H7 (cell line): Measurements from ENCODE around the genes KPRP, LCE1F, SPRR2D, SNAPIN, SLC39A1 and ATP8B2.

GRCh38 chr1:152757785-152758089 is at the start of gene KPRP:
KPRP (plus strand) TSS chr1:152758025.
- RAMPAGE, long total RNA, result no peak

DNA sequence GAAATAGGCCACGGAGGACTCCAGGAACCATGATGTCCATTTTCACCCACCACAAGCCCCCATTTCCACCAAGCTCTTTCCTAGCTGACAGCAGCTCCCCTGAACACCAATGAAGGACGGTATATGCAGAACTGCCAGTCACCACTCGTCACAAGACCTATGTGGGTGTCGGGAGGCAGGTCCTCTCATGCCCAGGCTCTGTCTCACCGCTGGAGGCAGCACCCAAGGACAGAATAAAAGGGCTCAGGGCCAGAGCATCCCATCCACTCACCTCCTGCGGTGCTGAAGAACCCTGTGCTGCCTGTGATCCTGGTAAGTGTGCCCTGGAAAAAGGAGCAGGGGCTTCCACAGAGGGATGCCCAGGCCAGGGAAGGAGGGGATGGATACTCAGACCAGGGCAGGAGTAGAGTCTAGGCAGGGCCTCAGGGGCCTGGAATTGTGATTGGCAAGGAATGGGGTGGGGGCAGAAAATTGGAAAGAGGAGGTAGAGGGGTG is at the start of gene LCE1F:
LCE1F (plus strand) TSS at position 262 of the 495 bp plus-strand sequence.
- RAMPAGE, long total RNA, result no peak

DNA sequence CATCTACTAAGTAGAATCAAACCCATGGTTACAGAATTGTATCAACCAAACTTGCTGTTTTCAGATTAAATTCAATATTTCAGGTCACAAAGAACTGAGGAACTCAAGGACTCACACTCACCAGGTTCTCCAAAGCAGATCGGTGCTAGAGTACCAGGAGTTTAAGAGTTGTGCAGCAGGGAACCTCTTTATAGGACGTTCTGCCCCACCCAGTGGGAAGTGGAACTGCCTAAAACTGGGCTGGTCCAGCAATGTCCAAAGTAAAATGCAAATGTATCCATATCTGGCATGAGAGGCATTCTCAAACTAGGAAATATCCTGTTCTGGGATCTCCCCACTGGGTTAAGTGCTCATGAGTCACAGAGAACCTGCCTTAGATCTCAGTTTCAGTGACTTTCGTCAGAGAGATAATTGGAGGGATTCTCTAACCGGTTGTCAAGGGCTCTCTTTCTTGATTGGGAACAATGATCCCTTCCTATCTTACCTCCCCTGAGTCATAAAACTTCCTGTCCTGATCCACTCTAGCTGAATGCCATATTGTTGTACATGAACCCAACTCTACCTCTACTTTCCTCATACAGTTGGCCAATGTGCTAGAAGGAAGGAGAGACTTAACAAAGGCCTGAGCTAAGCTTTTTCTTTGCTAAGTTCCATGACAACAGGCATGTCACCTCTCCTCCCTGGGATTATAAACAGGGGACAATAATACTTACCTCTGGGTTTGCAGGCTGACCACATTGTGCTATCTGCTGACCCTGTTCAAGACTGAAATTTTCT is at the start of gene SPRR2D:
SPRR2D (minus strand) TSS at position 164 of the 777 bp plus-strand sequence.
- RAMPAGE, long total RNA, result no peak

GRCh38 chr1:153488877-153489294 is 28.4 kb upstream of the S100A7 start:
- RAMPAGE, long total RNA, result no peak

DNA sequence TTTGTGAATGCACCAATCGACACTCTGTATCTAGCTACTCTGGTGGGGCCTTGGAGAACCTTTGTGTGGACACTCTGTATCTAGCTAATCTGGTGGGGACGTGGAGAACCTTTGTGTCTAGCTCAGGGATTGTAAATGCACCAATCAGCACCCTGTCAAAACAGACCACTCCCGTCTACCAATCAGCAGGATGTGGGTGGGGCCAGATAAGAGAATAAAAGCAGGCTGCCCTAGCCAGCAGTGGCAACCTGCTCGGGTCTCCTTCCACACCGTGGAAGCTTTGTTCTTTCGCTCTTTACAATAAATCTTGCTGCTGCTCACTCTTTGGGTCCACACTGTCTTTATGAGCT is 13.5 kb downstream of the S100A6 start:
- RAMPAGE, long total RNA, result no peak

DNA sequence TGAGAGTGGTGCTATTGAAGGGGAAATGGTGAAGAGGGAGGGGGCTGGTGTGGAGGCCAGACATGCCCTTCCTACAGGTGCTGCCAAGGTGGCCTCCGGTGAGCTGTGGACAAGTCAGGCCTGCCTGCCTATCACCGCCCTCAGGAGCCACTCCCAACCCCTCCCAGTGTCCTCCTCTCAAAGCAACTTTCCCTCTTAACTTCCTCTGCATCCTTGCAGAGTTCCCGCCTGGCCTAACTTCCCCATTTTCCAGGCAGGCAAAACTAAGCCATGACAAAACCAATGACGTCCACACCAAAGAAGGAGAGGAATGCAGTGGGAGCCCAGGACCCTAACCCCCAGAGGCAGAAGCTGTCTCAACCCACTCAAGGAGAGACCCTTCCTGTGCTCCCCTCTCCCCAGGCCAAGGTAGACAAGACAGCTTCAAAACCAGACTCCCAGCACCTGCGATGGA is 948 bp upstream of the S100A6 start:
- RAMPAGE, long total RNA, result no peak

DNA sequence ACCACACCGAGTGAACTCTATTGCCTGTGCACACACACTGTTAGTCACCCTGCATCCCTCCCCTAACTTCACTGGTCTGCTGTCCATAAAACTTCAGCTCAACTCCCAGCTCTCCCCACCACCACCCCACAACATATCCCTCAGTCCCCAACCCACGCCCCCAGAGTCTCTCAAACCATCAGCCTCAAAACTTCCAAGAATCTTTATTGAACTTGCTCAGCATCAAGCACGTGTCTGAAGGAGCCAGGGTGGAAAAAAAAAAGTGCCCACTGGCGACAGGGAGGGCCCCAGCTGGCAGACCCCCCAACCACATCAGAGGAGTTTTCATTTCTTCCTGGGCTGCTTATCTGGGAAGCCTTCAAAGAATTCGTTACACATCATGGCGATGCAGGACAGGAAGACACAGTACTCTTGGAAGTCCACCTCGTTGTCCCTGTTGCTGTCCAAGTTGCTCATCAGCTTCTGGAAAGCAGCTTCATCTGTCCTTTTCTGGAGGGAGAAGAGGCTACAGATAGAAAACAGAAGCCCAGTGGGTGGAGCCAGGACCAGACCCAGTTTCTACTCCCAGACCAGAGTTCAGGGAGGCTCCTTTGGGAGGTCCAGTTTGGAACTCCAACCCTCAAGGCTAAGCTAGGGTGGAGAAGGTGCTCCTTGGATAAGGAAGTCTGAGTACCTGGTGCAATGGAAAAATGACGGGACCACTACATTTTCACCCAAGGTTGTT is 2.0 kb downstream of the S100A4 start:
- RAMPAGE, long total RNA, result no peak

DNA sequence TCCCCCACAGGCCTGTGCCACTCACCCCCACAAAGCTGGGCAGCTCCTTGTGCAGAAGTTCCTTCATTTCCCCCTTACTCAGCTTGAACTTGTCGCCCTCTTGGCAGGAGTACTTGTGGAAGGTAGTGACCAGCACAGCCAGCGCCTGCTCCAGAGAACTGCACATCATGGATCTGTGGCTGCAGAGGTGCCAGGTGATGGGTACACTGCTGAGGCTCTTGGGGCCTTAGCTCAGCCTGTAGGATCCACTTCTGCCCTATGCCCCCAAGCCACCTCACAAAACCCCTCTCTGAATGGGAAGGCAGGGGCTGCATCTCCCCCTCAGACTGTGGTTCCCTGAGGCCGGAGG is 2.0 kb downstream of the S100A2 start:
- RAMPAGE, long total RNA, result no peak

DNA sequence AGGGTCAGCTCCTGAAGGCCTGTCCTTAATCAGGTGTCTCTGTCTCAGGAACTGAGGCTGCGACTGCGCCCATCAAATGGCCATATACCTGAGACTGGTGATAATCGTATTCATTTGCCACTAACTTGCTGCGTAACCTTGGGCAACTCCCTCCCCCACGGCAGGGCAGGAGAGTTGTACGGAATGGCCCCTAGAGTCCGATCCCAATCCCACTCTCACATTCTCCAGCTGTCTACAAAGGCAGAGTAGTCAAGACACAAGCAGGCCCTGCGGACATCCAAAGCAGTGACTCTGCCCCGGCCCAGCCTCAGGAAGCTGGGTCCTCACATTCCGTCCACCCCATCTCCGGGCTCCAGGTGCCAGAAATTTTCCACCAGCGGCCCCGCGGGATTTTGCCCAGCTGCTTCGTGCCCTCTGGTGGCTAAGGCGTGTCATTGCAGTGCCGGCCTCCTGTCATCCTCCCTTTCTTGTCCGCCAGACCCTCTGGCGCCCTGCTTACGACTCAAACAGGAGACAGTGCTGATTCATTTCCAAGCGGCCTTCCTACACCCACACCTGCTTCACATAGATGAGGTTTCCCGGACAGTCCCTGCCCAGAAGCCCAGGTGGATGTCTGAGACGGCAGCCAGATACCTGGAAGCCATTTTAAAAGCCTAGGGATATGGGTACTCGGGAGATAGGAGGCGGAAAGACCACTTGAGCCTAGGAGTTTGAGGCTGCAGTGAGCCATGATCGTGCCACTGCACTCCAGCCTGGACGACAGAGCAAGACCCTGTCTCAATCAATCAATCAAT is 2.9 kb upstream of the S100A2 start:
- RAMPAGE, long total RNA, result no peak

- RAMPAGE, long total RNA, result no peak
Measured at GRCh38 chr1:153623153-153623474, 4.2 kb downstream of the S100A13 start.

- RAMPAGE, long total RNA, result start-site peak on the plus strand at chr1:153658705-153658724, 147 reads
Measured at GRCh38 chr1:153658314-153659074, at the start of gene SNAPIN. SNAPIN (plus strand) TSS chr1:153658703.

GRCh38 chr1:153805817-153806072 is 30.5 kb downstream of the SLC27A3 start:
- RAMPAGE, long total RNA, result no peak

DNA sequence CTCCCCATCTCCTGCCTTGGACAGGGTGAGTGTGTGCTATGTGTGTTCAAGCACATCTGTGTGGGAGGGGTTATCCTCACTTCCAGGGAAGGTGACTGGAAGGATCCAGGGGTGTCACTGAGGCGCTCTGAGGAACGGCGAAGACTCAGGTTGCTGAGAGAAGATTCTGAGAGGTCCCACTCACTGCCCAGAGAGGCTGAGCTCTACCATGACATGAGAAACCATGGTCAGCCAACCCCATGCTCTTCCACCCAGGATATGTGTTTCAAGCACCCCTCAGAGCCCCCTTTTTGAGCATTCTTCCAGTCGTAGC is 10.3 kb upstream of the GATAD2B start:
- RAMPAGE, long total RNA, result no peak

DNA sequence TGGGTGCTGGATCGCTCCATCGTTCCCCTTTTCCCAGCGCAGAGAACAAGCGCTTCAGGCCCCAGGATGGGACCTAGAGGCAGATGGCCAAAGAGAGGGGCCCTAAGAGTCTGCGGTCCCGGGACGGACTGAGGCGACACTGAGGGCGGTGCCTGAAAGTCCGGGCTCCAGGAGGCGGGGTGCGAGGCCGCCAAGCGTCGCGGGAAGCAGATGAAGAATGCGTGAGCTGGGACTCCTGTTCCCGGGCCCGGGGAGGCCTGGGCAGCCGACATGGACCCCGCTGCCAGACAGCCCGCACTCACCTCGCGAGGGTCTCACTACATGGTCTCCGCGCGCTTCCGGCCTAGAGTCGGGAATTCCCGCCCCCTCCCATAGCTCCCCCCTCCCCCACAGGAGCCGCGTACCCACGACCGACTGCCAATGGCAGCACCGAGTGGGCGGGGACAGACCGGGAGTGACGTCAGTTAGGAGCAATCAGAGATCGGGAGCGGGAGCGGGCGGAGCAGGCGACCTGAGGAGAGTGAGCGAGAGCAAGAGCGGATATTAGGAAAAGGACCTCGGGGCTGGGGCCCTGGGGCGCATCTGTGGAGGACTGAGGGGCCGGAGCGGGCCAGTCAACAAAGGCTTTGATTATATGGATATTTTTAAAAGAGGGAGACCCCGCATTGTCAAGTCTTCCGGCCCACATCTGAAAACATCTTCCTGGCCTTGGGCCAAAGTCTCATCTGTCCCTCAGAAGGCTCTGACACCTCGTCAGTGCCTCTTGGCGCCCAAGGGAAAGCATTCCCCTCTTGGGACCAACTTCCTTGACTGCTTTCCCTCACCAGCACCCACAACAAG is at the start of gene SLC39A1:
SLC39A1 (minus strand) TSS at position 345 of the 840 bp plus-strand sequence.
- RAMPAGE, long total RNA, result start-site peak on the minus strand centred at position 323 of the sequence, 23 bp wide, 225 reads; start-site peak on the plus strand centred at position 532 of the sequence, 52 bp wide, 6 reads

DNA sequence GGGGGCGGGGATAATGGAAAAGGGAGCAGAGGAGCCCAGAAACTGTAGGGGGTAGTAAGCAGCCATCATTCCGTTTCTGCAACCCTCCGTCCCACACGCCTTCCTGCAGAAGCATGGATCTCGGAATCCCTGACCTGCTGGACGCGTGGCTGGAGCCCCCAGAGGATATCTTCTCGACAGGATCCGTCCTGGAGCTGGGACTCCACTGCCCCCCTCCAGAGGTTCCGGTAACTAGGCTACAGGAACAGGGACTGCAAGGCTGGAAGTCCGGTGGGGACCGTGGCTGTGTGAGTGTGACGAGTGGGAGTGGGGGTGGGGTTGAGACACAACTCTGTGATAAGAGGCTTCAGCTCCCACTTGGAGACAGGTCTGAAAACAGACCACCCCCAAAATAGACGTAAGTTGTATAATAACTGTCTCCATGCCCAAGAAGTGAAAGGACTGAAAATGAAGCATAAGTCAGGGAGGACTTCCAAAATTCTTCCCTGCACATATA is 759 bp downstream of the CREB3L4 start:
- RAMPAGE, long total RNA, result no peak

DNA sequence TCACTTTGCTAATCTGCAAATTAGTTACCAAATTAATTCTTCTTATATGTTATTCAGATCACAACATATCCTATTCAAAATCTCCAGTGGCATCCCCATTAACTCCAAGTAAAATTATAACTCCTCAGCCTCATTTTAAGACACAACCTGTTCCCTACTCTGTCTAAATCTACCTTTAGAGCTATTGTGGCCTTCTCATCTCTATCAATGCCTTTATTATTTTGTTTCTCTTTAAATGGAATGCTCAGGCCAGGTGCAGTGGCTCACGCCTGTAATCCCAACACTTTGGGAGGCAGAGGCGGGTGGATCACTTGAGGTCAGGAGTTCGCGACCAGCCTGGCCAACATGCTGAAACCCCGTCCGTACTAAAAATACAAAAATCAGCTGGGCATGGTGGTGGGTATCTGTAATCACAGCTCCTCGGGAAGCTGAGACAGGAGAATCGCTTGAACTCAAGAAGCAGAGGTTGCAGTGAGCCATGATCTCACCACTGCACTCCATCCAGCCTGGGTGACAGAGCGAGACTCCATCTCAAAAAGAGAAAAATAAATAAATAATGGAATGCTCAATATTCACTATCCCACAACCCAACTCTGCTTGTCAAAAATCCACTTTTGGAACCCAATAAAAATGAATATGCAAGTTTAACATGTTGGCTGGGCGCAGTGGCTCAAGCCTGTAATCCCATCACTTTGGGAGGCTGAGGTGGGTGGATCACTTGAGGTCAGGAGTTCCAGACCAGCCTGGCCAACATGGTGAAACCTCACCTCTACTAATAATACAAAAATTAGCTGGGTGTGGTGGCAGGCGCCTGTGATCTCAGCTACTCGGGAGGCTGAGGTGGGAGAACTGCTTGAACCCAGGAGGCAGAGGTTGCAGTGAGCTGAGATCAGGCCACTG is 26.8 kb downstream of the TPM3 start:
- RAMPAGE, long total RNA, result no peak

- RAMPAGE, long total RNA, result no peak
Measured at GRCh38 chr1:154185815-154186640, 5.9 kb downstream of the TPM3 start.

GRCh38 chr1:154277935-154278271 is 5.5 kb downstream of the HAX1 start:
- RAMPAGE, long total RNA, result no peak

DNA sequence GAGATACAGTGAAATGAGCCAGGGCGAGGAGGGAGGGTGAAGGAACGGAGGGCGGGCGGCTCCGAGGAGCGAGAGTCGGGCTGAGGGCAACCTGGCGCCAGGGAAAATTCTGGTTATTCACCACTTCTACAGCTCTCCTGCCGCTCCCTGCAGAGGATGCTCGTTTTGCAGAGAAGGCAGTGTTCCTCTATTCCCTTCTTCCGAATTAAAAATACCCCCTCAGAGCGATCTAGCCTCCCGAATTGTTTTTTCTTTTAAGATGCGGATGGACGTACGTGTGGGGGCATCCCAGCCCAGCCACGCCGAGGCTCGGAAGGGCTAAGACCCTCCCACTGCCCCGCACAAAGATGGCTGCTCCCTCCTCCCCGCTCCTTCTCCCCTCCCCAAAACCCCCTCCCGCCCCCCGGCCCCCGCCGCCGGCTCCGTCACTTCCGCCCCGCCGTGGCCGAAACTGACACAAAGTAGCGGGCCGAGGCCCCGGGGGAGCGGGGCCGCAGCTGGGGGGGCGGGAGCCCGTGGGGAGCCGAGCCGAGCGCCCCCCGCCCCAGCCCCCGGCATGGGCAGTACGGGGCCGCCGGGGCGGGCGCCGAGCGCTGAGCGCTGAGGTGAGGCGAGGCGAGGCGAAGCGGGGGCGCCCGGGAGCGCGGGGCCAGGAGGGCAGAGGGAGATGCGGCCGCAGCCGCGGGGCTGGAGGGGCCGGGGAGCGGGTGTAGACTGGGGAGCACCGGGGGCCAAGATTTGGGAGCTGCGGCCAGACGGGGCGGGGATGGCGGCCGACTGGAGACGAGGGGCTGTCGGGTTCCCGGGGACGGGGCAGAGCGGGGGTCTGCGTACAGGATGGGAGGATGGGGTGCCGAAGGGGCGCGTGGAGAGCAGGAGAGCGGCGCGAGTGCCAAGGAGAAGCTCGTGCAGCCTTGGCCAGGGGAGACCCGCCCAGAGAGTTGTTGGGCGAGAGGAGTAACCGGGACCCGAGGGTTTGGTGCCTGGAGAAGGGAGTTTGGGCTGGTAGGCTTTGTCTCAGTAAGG is at the start of gene ATP8B2:
ATP8B2 (plus strand) TSS at position 428 of the 1,026 bp plus-strand sequence.
- RAMPAGE, long total RNA, result no peak

DNA sequence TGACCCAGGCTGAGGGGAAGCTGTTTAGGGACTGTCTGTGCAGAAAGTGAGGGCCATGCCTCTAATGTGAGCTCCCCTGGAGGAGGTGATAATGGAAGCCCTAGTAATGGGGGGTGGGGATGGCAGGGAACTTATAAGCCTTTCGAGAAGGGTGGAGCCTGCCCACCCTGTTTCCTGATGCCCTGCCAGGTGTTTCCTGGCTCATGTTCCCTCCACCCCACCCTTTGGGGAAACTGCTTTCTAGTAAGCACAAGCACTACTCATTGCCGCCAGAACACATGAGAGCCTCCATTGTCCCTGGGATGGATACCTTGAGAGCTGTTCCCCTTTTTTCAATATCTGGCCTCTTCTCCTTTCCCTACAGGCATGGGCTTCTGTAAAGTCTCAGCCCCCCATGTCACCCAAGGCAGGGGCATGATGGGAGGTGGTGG is 2.2 kb downstream of the ATP8B2 start:
- RAMPAGE, long total RNA, result no peak